Fibroblast of villous mesenchyme (primary cell): ENCODE results near the genes ATP13A5 and LRRC15.

DNA sequence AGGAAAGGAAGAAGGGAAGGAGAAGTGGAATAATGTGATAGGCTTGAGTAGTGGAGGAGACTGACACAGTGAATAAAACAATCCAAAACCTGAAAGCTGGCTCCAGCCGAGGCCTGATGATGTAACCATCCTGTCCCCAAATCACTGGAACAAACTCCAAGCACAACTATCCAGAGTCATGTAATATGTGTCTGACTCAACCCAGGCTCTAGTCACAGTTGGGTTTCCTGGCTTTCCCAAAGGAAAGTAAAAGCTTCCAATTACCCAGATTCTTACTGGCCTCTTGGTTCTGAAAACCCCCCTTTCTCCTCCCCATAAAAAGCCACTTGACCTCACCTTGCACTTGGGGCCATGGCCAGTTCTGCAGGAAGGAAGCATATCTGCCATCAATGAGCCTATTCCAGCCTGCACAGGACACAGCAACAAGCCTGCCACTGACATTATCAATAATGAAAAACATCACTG lies 48.3 kb downstream of the MB21D2 start:
- CAGE, long polyA plus RNA: no peak

DNA sequence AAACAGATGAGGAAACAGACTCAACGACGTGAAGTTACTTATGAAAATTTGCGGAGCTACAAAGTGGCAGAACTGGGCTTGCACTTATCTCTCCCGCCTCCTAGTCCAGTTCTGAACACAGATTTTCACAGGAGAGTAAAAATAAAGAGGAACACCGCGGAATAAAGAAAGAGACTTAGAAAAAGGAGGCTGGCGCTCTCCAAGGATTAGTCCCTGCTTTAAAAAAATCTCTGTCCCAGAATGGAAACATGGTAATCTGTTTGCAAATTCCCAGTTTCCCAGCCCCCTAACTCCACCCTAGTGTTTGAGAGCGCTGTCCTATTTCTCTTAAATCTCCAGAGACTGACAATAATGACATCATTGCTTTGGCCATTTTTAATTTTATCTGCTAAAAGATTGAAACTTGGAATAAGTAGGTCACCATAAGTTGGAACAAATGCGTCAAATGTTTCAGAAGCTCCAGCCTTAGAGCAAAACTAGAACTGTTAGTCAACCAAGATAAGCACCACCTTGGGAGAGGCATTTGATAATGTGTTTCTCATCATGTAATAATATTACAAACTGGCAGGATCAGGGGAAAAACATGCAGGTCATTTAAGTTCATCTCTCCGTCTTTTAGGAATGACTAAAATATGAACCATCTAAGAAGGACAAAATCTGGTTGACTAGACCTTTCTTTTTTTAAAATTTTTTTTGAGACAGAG lies 25.7 kb upstream of the MB21D2 start:
- CAGE, long polyA plus RNA: no peak

DNA sequence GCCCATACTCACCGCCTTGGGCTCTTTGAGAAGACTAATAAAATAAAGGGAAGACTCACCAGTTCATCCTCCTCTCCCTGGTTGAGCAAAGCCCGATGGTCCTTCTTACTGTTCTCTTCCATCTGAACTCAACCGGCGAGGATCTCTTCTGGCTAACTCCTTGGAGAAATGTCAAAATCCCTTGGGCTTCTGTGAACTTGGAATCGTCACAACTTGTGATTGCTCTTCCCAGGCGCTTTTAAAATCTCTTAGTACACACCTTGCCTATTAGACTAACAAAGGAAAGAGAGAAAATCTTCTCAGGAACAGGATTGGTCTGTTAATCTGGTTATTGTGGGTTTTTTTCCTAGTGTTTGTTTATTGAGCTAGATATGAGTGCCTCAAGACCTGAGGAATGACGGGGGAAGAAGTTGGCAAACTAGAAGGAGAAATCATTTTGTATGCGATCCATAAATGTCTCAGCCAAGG lies at the start of gene ATP13A5:
Gene ATP13A5, minus strand, starts transcription at position 150 of the 468 bp plus-strand sequence.
- CAGE, long polyA plus RNA: no peak

DNA sequence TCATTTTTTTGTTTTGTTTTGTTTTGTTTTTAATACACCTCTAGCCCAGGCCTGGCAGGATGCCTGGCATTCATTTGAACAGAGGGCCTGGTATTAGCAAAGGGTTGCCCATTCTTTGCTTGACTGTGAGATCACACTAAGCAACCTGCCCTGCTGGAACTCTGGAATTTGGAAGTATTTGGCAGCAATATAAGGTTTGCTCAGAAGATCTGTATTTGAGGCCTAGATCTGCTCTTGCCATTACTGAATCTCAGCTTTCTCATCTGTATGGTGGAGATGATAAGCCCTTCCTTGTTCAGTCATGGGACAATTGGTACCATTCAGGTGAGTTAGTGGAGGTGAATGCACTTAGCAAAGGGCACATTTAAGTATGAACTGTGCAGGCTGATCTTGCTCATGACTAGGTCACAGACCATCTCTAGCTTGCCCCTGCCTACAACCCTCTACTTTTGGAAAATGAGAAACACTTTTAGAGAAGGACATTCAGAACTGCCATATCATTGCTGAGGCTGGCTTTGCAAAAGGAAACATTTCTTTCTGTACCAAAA lies 21.9 kb upstream of the ATP13A5 start:
- CAGE, long polyA plus RNA: no peak

DNA sequence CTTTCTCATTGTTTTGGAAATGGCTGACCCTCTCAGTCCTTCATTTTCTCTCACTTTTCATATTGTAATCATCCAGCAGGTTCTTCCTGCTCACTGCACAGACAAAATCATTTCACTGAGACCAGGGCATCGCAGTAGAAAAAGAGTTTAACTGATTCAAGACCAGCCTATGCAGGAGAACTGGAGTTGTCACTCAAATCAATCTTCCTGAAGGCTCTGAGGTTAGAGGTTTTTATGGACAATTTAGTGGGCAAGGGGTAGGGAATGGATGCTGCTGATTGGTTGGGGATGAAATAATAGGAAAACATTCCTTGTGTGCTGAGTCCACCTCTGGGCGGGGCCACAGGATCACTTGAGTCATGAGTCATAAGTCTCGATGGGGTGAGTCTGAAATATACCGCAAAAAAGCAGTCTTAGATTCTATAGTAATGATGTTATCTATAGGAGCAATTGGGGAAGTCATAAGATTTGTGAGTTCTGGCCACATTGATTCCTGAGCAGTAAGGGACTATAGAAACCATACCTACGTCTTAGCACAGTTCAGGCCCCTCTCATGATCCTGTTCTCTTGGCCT lies 2.9 kb upstream of the OPA1 start:
- CAGE, long polyA plus RNA: no peak

GRCh38 chr3:193693656-193694154 lies 100.7 kb downstream of the OPA1 start:
- CAGE, long polyA plus RNA: no peak

DNA sequence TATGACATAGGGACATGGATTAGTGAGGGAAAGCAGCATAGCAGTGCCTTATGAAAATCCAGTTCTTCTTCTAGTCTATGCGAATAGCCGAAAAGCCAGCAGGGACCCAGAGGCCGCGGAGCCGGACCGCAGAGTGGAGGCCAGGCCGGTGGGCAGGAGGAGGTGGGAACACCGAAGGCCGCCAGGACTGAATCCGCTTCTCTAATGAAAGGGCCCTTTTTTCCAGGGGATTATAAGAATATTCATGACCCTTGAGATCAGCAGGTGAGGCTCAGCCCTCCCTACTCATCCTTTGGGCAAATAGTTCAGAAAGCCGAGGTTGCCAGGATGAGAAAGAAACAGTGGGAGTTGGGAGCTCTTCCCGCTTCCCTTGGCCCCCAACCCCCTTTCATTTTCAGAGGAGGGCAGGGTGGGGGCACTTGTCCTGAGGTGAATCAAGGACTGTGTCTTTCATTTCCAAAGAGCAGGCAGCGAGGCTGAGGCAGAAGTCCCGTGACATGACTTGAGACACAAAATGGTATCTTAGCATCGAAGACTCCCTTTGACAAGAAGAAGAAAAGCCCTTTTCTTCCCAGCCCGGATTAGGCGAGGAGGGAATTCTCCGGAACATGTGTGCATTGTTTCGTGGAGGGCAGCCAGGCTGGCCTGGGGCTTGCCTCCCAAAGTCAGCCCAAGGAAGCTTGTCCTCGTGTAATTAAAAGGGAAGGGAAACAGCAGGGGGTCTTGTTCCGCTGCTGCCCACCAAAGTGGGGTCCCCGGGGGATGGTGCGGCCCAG lies 117.8 kb downstream of the OPA1 start:
- CAGE, long polyA plus RNA: no peak

GRCh38 chr3:193777575-193777982 lies 184.6 kb downstream of the OPA1 start:
- CAGE, long polyA plus RNA: no peak

GRCh38 chr3:194047094-194047810 lies 88.7 kb upstream of the HES1 start:
- CAGE, long polyA plus RNA: no peak

GRCh38 chr3:194101514-194101911 lies 34.4 kb upstream of the HES1 start:
- CAGE, long polyA plus RNA: no peak

- CAGE, long polyA plus RNA: no peak
Measured at GRCh38 chr3:194101912-194102883, 33.8 kb upstream of the HES1 start.

DNA sequence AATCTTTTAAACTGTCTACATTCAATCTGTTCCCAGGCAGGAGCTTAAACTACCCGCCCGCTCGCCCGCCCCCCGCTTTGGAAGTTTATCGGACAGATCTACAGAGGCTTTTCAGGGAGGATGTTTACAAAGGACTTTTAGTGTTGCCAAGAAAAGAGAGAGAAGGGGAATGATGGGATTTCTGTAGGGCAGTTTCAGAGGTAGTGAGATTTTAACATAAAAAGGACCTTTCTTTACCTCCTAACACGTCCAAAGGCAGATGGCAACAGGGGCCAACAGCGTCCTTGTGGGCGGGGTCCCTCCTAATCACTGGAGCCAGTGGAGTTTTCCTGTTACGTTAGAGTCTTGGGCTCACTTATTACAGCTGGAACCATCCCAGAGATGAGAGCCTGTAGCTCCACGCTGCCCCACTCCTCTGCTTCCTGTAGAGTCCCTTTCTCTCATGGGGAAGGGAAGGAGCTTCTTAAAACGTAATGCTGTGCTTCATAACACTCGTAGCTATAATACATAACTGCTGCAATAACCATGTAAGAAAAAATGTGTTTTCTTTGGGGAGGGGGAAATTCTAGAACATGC lies 30.9 kb downstream of the HES1 start:
- CAGE, long polyA plus RNA: no peak

DNA sequence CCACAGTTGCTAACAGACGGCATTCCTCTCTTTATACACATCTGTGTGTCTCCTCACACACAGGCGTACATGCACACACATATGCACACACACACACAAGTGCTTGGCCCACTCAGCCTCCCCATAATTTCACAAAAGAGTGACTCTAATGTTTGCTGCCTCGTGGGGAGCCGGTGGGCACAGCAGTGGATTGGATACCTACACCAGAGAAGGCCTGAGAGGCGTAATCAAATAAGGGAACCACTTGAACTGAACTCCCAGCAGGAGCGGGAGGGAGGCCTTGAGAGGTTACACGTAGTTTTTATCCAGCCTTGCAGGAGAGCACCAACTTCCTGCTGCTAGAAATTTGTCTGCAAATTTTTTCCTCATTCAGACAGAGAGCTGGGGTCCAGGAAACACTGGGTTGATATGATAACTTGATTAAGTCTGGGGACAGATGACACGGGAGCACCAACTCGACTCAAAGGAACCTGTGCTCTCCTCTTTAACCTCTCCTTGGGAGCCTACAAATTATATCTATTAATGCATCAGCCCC lies 69.7 kb downstream of the HES1 start:
- CAGE, long polyA plus RNA: no peak

GRCh38 chr3:194252923-194253358 lies 98.2 kb downstream of the CPN2 start:
- CAGE, long polyA plus RNA: no peak

DNA sequence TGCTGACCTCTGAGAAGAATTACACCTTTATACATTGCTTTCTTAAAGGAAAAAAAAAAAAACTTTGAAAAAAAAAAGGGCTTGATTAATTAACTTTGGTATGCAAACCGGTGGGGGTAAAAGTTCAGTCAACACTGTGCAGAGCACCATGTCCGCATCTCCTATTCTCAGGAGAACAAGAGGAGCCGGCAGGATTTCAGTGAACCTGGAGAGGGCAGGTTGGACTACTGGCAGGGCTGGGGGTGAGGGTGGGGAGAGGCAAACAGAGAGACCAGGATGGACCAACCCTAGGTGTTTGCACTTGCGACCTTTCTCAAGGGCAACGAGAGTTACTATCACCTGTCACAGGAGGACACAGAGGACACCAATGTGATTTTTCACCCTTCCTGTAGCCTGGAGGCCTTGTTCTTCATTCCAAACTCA lies 89.7 kb downstream of the CPN2 start:
- CAGE, long polyA plus RNA: no peak

DNA sequence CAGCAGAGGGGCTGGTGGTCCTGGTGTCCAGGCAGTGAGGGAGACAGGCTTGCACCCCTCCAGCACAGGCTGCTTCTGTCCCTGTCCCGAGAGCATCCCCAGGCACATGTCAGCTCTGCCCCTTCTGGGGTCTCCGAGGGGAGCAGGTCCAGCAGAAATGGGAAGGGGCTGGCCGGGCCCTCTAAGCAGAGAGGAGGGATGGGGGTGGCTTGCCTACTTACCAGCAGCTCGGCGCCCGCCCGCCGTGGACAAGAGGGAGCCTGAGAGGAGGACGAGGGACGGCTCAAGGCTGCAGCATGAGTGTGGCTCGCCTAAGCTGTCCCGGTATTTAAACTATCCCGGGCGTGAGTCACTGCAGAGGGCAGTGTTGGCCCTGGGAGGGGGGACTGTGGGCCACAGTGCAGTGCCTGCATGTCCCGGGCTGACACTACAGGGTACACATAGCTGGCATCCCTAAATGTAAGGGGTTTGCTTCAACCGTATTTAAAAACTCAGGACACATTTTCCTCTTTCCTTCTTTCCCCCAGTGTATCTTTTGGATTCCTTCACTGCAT lies at the start of gene LRRC15:
Gene LRRC15, minus strand, starts transcription at position 304 of the 554 bp plus-strand sequence.
- CAGE, long polyA plus RNA: no peak

- CAGE, long polyA plus RNA: no peak
Measured at GRCh38 chr3:194489756-194490417, 3.1 kb upstream of the ATP13A3 start.

- CAGE, long polyA plus RNA: no peak
Measured at GRCh38 chr3:194561131-194561681, 72.0 kb downstream of the TMEM44 start.

DNA sequence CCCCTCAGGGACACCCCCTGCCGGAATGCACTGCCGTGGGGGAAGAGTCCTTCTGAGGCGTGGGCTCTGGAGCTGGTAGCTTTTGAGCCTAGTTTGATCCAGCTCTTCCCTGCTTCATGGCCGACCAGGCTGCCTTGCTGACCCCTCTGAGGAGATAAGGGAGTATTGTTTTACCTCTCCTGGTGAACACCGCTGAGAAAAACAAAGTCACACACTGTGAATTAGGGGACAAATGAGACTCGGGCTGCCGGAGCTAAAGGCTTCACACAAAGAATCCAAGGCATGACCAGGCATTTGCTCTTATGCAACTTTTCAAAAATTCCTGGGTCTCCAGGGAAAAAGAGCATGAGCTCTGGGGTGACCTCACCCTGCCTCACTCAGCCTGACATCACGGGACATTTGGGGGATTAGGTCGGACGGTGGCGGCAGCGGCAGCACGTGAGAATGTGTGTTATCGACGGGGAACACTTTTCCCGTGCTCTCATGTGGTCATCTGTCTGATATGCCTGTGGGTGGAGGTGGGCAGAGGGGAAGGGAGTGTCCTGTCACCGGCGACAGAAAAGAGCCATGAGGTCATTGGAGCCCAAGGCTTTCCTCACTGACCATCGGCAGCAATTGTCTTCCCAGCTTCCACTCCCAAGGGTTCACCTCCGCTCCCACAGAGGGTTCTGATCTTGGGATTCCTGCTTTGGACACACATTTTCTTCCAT lies 61.0 kb downstream of the TMEM44 start:
- CAGE, long polyA plus RNA: no peak

- CAGE, long polyA plus RNA: no peak
Measured at GRCh38 chr3:194658505-194659170, 13.4 kb downstream of the LSG1 start.